H7 (cell line): ENCODE measurements around a stretch of chr6.

DNA sequence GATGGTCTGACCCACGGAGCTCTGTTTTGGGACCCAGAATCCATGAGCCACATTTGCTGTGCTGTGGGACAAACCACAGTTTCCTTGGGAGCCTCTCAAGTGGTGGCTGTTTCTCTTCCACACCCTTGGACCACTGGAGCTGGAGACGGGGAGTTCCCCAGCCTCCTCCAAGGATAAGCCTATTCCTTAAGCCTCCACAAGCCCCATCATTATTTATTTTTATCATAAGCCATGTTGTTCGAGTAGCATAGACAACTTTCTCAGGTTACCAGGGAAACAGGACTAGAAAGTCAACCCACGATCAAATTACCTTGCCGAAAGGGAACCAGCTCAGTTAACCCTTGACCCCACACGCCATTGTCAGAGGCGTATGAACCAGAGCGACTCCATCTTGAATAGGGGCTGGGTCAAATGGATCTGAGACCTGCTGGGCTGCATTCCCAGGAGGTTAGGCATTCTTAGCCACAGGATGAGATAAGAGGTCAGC is 22.2 kb downstream of the SYNJ2 start:
- RAMPAGE, long total RNA: no peak

- RAMPAGE, long total RNA: no peak
Measured at GRCh38 chr6:158032111-158032648, 50.5 kb downstream of the SYNJ2 start.

DNA sequence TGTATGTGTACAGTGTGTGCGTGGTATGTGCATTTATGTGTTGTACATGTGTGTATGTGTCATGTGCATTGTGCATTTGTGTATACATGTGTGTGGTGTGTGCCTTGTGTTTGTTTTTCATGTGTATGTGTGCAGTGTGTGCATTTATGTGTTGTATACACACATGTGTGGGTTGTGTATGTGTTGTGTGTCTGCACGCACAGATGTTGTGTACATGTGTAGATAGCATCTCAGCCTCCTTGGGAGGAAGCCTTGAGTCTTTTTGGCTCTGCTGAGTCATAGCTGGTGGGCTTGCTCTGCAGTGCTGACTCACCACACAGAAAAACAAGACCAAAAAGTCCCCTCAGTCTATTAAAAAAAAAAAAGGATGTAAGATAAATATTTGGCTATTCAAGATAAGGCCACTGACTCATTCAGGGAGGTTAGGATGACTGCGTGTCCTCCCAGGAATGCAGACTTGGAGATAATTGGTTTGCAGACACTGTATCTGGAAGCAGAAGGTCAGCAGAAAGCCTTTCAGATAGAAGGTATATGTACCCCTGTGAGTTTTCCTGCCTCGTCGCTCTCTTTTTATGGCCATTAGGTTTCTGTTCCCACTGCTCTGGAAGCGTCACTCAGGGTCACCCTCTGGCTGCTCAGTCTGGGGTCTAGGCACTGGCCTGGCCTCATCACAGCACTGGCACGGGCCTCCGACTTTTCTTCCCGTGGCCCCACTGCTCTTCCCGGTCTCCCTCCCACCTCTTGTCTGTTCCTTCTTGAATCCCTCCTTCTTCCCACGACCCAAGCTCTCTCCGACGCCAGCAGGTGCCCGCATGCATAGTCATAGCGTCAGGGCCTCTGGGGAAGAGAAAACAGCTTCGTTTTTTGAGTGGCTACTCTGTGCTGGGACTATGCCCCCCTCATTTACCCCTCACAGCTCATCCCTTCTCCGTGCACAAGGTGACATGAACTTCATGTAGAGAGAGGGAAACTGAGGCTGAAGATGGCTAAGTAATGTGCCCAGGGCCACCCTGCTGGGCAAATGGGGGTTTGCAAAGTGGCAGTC is 58.8 kb downstream of the SYNJ2 start:
- RAMPAGE, long total RNA: no peak

- RAMPAGE, long total RNA: no peak
Measured at GRCh38 chr6:158056959-158058148, 75.7 kb downstream of the SYNJ2 start.

GRCh38 chr6:158060796-158061395 is 79.2 kb downstream of the SYNJ2 start:
- RAMPAGE, long total RNA: no peak

DNA sequence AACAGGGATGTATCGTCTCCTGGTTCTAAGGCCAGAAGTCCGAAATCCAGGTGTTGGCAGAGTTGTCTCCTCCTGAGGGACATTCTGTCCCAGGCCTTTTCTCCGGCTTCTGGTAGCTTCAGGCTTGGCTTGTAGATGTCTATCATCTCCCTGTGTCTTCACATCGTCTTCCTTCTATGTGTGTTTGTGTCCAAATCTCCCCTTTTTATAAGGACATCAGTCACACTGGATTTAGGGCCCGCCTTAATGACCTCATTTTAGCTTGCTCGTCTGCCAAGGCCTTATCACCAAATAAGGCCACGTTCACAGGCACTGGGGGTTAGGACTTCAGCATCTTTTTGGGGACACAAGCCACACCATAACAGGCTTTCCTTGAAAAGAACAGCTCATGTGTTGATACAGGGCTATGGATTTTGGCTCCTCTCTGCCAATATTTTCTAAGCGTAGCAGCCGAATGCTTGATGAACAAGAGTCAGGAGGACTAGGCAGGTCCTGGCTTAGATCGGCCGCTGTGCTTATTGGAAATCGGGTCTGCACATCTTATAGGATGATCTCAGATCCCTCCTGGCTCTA is 16.3 kb upstream of the TMEM181 start:
- RAMPAGE, long total RNA: no peak

- RAMPAGE, long total RNA: no peak
Measured at GRCh38 chr6:158560248-158561323, 695 bp downstream of the TMEM181 start.

GRCh38 chr6:158640361-158640660 is 4.2 kb downstream of the DYNLT1 start:
- RAMPAGE, long total RNA: no peak

DNA sequence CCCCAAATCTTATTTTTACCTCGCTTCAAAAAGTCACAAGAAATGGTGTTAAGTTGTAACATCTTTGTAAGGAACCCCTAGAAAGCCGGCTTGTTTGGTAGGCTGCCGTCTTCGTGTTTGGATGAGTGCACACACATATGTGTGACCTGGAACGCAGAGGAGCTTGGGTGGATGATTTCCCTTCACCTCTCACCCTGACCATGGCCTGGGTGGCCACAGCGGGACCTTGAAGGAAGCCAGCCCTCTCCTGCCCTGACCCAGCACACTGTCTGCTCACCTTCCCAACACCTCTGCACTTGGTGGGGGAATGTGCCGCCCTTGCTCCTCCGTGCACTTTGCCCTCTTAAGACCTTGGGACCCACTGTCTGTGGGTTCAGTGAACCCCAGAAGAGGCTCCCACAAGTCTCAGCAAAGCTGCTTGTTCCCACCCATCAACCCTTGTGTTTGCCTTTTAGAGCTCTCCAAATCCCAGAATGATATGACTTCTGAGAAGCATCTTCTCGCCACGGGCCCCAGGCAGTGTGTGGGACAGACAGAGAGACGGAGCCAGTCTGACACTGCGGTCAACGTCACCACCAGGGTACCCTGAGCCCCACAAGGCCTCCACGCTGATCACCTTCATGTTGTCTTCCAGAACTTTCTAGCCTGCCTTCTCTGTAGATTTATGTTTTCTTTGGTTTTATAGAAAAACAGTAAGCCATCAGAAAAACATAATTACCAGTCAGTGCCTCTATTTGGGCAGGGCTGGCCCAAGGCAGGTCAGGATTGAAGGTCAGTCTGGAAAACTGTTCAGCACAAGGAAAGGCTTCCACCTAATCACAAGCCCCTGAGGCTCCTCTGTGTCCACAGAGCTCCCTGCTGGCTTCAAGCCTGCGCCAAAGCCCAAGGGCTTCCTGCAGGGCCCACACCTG is 68.0 kb downstream of the SYTL3 start:
- RAMPAGE, long total RNA: no peak

GRCh38 chr6:158760219-158760420 is 59.0 kb downstream of the EZR start:
- RAMPAGE, long total RNA: no peak

- RAMPAGE, long total RNA: no peak
Measured at GRCh38 chr6:158765127-158765411, 54.1 kb downstream of the EZR start.

DNA sequence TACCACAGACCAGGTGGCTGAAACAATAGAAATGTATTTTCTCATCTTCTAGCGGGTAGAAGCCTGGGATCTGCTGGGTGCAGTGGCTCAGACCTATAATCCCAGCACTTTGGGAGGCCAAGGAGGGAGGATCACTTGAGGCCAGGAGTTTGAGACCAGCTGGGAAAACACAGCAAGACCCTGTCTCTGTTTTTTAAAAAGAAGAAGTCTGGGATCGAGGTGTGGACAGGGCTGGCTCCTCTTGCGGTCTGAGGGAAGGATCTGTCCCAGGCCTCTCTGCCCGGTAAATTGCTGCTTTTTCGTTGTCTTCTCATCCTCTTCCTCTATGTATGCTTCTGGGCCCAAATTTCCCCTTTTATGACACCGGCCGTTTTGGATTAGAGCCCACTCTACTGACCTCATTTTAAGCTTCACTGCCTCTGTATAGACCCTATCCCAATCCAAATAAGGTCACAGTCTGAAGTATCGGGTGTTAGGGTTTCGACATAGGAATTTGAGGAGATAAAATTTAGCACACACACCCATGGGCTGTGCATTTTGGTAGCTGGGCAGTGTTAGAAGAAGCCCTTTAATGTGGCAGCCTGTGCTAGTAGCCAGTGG is 27.7 kb upstream of the EZR start:
- RAMPAGE, long total RNA: no peak

- RAMPAGE, long total RNA: no peak
Measured at GRCh38 chr6:158867107-158868093, 48.2 kb upstream of the EZR start.

DNA sequence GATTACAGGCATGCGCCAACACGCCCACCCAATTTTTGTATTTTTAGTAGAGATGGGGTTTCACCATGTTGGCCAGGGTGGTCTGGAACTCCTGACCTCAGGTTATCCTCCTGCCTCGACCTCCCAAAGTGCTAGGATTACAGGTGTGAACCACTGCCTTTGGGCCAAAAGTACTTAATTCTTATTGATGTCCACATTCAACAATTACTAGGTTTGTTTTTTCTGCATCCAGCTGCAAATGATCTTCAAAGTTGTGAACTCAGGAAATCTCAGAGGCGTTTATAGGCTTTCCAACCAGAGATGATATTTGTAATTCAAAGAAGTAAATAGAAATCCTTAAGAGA is 49.4 kb upstream of the EZR start:
- RAMPAGE, long total RNA: no peak

DNA sequence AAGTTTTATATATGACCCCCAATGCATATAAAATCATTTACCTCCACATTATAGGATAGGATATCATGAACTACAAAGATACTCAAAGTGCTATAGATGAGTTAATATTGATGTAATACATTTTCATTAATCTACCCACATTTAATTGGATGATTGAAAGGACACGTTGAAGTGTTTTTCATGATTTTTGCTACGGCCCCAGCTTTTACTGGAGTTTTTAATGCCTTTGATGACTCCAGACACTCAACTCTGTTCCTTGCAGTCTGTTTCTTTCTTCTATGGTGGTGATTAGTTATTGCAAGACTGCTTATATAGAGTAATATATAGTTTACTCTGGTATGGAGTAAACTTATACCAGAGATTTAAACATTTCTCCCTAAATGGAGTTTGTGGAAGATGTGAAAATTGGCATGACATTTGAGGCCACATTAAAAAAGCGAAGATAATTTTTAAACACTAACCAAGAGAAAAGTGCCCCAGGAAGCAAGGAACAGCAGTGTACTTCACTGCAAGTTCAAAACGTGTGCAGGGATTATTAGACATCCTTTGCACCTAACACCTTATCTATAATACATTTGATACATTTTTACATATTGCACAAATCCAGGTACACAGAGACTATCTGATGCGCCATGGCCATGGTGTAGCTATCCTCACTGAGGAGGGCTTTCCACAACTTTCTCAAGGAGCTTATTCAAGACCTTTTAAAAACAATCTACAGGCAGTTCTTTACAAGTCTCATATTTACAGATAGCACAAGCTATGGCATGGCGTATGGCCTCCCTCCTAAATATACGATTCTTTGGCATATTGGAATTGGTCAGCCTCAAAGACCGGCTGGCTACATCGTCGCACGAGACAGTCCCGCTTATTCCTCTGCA is 9.5 kb downstream of the TAGAP start:
- RAMPAGE, long total RNA: no peak

- RAMPAGE, long total RNA: no peak
Measured at GRCh38 chr6:159038804-159039563, 5.8 kb downstream of the TAGAP start.

GRCh38 chr6:159039564-159039957 is 5.2 kb downstream of the TAGAP start:
- RAMPAGE, long total RNA: no peak

DNA sequence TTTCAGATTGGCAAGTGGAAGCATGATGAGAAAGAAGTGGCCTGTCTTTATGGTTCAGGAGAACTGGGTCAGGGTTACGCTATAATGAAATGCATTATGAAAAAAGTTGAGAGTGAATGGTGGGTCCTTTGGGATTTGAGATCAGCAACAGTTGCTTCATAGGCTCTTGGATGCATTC is 1.8 kb downstream of the TAGAP start:
- RAMPAGE, long total RNA: no peak

DNA sequence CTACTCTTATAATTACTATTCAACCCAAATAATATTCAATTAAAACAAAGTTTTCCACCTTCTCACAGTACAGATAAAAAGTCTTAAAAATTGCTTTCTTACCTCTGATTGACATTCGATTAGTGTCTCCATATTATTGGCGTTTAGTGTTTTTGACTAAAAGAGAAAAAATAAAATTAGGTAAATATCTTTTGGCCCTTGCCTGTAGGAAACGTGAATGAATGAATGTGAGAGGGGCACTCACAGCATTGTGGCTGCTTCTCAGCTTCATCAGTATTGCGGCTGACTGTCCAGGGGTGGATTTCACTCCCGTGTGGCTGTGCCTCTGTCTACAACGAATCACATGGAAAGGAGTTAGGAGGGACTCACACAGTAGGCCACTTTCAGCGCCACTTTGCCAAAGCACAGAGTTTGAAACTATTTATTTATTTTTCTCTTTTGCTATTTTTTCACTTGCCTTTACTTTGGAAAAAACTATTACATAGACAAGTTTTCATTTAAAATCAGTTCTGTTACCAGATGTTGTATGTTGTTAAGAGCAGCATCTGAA is 840 bp downstream of the TAGAP start:
- RAMPAGE, long total RNA: no peak

GRCh38 chr6:159062972-159063319 is 18.2 kb upstream of the TAGAP start:
- RAMPAGE, long total RNA: no peak